SK-N-MC (cell line): ENCODE data around the gene KAT2B.

GRCh38 chr3:20039588-20040565, at the start of gene KAT2B:
TSS of gene KAT2B (plus strand) at chr3:20040446.
- RRBS: 1% methylated on average over 11 of the region's 80 CpGs

GRCh38 chr3:20232973-20233172, 46.9 kb upstream of the SGO1 start:
- RRBS: no CpG with 5 or more reads among the region's 1 CpG

DNA sequence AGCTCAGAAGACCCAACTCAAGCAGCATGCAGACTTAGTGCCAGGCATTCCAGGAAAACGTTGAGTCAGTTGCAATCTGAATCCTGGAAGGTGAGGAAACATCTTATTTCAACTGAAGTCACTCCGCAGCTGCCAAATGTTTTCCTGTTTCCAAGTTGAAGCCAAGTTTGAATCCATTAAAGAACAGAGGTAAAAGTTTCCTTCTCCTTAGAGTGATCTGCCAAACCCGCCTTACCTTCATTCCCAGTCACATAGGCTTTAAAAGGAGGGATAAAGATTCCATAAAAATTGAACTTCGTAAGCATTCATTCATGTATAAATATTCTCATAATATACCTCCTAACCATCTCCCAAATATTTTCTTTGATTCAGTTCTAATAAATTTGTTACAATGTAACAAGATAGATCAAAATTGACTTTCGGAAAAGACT, 126.3 kb downstream of the ZNF385D start:
- RRBS: no CpG with 5 or more reads among the region's 5 CpGs

DNA sequence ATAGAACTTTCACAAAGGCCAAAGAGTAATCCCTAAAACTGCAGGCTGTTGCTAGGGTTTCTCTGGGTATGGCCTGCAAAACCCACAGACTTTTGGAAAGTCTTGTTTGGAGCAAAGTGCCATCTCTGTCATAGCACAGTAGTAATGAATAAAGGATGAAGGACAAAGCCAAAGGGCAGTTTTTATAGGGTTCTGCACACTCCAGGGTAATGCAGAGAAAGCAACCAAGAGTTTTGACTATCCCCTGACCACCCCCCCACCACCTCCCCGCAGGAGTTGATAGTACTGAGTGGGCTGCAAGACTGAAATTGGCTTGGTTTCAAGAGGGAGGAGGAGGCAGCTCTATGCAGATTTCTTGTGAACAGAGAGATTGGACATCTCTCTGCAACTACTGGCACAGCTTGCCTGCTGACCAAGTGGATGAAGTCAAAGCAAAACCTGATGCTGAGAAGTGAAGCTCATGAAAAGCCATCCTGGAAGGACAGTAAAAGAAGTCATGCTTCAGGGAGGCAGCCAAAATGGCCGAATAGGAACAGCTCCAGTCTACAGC, 145.7 kb downstream of the UBE2E2 start:
- RRBS: no CpG with 5 or more reads among the region's 2 CpGs

DNA sequence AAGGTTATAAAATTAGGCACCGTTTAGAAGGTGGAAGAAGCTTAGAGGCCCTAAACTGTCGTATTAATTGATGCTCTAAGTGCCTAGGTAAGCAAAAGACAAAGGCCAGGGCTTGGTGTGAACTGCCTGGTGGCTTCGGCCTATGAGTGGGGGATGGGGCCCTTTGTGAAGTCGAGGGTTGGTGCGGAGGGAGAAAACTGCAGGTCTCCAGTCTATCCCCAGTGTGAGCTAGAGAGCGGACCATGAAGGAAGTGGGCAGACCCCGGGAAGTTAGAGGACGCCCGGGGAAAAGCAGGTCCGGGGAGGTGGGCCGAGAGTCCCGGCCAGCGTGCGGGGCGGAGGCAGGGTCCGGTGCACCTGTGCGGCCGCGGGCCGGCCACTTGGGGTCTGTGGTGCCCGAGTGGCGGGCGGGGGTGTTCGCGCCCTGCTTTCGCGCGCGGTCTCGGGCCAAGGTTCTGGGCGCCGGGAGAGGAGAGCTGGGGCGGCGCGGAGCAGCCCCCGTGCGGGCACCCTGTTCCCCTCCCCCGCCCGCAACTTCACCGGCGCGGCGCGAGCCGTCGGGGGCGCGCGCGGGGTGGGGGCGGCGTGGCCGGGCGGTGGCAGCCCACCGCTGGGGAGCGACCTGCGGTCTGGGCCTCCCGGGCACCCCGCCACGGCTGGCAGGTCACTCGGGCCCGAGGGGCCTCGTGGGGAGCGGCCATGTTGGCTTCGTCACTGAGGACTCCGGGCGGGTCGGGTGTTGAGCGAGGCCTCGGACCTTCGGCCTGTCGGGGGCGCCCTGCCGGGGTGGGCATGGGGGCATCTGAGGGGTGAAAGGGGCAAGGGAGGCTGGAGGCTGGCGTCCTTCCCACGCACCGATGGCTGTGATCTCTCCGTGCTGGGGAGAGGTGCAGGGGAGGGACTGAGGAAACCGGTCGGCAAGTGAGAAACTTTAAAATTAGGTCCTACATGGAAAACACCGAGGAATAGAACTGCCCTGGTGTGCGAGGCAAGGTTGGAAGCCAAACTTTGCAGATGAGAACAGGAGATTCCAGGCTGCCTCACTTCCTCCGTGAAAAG, 4.8 kb downstream of the UBE2E1 start:
- RRBS: 1% methylated on average over 48 of the region's 83 CpGs

DNA sequence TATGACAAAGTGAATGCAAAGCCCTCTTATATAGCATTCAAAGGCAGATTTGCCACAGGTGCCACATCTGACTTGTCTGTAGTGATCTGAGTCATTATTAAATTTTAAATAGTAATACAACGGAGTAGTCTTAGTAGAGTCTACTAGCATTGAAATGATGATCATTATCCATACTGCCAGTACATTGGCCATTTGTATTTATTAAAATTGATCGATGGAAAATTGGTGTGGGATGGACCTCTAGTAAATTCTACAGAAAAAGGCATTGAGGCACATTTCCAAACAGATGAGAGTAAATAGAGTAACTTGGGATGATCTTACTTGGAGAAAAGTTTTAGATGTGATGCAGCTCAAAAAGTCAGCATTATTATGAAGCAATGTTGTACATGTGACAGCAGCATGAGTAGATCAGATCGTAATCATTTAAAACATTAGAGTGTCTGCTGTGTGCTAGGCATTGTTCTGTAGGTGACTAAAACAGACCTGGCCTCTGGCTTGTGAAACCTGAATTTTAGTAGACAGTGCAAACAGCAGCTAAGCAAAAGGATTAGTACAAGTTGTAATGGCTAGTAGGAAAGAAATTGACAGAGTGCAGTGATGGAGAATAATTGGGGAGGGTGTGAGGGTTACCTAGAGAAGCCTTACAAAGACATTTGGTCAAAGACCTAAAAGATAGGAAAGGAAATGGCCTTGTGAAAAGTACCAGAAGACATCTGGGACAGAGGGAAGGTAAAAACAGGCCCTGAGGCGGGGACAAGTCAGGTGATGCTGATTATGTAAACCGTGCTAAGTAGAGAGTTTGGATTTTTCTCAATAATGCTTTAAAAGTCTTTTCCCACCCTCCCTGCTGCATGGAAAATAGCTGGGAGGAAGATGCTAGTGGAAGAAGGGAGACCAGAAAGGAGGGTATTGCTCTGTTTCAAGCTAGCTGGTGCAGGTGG, 15.2 kb downstream of the UBE2E1 start:
- RRBS: no CpG with 5 or more reads among the region's 5 CpGs

GRCh38 chr3:23824877-23825868, 19.4 kb downstream of the UBE2E1 start:
- RRBS: no CpG with 5 or more reads among the region's 8 CpGs

DNA sequence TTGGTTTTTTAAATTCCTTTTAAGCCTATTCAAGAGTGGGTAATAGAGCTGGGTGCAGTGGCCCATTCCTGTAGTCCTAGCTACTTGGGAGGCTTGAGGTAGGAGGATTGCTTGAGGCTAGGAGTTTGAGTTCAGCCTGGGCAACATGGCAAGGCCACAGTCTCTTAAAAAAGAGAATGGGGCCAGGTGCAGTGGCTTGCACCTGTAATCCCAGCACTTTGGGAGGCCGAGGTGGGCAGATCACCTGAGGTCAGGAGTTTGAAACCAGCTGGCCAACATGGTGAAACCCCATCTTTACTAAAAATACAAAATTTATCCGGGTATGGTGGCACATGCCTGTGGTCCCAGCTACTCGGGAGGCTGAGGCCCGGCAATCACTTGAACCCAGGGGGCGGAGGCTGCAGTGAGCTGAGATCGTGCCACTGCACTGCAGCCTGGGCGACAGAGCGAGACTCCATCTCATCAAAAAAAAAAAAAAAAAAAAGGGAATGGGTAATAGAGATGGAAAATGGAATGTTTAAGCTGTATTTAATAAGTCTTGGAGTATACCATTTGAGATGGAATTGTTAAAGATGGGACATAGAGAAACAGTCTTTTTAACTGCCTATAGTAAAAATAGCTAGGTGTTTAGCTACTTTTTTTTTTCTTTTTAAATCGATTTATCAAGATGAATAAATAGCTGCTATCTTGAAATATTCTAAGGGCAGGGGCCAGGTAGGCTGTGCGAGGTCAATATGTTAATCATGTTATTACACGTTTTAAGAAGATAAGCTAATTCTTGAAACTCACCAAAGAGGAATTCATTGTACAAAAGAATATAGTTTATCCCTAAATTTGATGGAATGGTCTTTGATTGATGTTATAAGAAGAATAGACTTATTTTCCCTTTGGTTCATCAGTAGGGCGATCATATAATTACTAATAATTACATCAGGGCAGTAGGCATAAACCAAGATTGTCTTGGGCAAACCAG, 40.8 kb downstream of the UBE2E1 start:
- RRBS: no CpG with 5 or more reads among the region's 12 CpGs

- RRBS: no CpG with 5 or more reads among the region's 7 CpGs
Measured at GRCh38 chr3:23890329-23890785, 26.4 kb downstream of the NKIRAS1 start.

DNA sequence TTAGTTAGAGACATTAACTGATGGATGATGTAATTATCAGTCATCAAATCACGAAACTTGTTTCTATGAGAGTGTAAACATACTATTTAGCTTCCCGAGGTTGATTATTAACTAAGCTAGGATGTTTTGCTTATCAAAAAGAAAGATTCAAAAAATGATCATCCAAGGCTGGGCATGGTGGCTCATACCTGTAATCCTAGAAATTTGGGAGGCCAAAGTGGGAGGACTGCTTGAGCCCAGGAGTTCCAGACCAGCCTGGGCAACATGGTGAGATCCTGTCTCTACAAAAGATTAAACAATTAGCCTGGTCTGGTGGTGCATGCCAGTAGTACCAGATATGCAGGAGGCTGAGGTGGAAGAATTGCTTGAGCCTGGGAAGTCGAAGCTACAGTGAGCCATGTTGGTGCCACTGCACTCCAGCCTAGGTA, 10.7 kb downstream of the RPL15 start:
- RRBS: no CpG with 5 or more reads among the region's 3 CpGs

DNA sequence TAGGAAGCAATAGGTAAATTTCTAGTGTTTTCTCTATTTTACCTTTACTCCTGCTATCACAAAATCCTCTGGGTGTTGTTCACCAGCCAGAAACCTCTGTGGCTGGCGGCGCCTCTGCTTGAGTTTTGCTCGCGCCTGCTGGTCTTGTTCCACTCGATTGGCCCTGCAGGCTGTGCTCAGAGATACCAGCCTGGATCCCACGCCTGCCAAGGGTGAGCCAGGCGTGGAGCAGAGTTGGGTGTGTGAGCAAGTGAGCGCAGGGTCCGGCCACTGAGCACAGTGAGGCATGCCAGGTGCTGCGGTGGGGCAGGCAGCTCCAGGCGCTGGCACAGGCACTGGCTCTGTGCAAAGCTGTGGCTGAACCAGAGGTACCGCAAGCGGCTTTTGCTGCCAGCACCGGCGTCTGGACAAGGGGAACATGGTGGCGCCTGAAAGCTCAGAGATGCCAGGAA, 73.6 kb downstream of the NR1D2 start:
- RRBS: 97% methylated on average over 3 of the region's 16 CpGs

GRCh38 chr3:24220726-24221366, 273.8 kb downstream of the THRB start:
- RRBS: no CpG with 5 or more reads among the region's 4 CpGs

- RRBS: no CpG with 5 or more reads among the region's 1 CpG
Measured at GRCh38 chr3:24244505-24245004, 250.1 kb downstream of the THRB start.

- RRBS: no CpG with 5 or more reads among the region's 2 CpGs
Measured at GRCh38 chr3:24273381-24273941, 221.2 kb downstream of the THRB start.

DNA sequence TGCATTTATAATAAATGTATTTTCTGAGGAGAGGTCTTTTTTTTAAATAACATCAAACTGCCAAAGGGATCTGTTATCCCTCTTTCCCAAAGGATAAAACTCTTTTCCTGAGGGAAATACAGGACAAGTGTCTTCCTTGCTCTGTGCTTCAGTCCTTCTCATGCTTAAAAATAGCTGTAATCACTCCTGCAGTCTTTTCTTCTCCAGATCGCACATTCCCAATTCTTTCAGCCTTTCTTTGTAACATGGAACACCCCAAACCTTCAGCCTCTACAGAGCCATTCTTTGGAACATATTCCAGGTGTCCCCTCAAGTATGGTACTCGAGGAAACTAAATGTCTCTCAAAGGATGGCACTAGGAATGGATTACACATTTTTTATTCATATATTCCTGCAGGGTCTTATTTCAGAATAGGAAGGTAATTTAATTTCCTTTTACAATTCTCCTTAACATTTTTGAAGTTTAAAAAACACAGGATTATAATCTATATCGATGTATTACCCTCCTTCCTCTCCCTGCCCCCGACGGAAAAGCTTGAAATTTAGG, 180.1 kb downstream of the THRB start:
- RRBS: no CpG with 5 or more reads among the region's 5 CpGs

- RRBS: no CpG with 5 or more reads among the region's 2 CpGs
Measured at GRCh38 chr3:24365186-24365511, 129.5 kb downstream of the THRB start.

GRCh38 chr3:24478358-24479055, 16.1 kb downstream of the THRB start:
- RRBS: no CpG with 5 or more reads among the region's 11 CpGs

DNA sequence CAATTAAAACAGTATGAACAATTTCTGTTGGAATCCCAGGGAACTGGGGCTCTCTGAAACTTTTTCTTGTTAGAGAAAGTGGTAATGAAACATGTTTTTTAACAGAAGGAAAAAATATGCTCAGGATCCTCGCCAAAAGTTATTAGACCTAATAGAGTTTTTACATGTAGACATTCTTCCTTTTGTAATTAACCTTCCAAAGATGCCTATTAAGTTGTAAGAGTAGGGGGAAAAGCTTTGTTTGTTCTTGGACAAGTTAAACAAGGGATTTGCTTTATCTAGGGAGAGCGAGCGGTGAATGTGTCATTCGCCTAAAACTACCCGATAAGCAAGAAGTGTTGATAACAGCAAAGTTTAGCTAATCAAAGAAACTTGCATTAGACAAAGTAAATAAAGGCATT, 2.3 kb downstream of the RARB start:
- RRBS: no CpG with 5 or more reads among the region's 5 CpGs

GRCh38 chr3:25474072-25474487, 46.0 kb downstream of the RARB start:
- RRBS: no CpG with 5 or more reads among the region's 1 CpG